ENCODE results near the genes PLD5 and ZBTB18.

- PRO-cap, result no peak
These were observed 15.1 kb downstream of the BECN2 start for GRCh38 chr1:241972585-241973198.

DNA sequence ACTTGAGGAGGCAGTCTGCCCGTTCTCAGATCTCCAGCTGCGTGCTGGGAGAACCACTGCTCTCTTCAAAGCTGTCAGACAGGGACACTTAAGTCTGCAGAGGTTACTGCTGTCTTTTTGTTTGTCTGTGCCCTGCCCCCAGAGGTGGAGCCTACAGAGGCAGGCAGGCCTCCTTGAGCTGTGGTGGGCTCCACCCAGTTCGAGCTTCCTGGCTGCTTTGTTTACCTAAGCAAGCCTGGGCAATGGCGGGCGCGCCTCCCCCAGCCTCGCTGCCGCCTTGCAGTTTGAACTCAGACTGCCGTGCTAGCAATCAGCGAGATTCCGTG lies 52.0 kb upstream of the MAP1LC3C start:
- PRO-cap, result no peak

DNA sequence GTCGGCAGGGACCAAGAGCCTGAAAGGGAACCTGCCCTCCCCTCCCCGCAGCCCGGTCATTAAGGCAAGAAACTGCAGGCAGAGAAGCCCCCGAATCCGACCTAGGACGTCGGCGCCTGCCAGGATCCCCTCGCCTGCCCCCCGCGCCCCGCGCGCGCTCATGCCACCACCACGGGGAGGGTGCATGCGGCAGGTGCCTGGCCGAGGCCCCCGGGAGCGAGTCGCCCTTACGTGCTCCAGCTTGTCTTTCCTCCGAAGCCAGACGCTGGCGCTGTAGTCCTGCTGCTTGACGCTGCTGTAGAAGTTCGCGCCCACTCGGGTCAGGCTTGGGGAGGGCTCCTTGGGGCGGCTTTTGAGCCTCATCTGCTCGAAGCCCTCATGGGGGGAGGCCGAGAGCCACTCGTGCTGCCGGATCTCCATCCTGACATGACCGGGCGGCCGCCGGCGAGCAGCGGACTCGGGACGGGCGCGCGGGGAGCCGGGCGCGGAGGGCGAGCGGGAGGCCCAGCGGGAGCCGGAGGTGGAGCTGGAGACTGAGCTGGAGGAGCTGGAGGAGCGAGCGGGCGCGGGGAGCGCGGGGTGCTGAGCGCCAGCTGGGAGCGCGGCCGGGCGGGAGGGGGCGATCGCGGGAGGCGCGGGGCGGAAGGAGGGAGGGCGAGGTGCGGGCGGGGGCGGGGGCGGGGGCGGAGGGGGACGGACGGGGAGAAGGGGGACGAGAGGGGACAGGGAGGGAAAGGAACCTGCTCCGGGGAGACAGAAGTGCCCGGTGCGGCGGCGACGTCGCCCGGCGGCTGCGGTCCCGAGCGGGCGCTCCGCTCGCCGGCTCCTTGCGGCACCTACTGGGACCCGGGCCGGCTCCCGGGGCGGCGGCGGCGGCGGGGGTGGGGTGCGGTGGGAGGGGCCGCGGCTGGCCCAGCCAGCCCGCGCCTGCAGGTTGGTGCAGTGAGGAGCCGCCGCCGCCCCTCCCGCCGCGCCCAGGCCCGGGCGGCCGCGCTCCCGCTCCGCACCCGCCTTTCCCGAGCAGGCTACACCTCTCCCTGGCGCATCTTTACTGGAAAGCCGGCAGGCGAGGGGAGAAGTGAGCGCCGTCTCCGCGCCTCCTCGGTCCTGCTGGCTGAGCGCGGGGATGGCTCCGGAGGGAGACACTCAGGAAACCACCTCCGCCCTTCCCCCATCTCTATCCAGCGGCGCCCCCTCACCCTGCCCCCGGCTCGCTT lies at the start of gene PLD5:
PLD5 (minus strand) TSS at position 841 of the 1,217 bp plus-strand sequence.
- PRO-cap, result bidirectional peak, plus-strand start at position 942 of the sequence, minus-strand start at position 838 of the sequence

DNA sequence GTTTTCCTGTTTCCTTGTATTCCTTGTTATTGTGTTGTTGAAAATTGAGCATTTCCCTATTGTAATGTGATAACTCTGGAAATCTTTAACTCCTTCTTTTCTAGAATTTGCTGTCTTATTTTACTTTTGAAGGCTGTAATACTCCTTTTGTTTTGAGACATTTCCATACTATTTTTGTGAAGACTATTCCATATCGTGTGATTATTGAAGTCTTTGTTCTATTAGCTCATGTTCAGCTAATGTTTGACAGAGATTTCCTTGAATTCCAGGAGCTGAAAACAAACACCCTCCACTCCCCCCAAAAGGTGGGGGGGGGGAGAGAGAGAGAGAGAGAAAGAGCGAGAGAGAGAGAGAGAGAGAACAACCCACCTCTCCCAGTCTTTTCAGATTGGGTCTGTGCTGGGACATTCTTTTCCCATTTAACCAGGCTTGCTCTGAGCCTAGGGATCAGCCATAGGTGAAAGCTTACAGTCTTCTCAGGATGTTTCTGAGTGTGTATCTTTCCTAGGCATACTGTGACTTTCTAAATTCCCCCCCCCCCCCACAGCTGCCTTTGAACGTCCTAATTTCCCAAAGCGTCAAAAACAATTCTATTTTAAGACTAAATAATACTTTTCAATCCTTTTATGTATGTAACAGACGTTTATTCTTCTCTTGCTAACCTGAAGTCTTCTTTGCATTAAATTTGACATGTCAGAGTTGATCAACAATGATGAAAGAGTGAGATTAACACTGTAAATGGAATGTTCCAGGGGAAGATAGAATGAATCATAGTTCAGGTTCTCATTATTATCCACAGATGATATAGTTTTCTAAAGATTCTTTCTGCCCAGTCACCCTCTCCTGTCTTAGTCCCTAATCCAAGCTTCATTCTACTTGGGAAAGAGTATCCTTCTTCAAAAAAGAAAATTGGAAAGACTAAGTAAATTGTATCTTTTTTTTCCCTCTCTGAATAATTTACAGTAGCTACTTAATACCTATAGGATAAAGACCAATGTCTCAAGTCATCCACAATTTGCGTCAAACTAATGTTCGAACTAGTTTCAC lies 38.6 kb downstream of the SDCCAG8 start:
- PRO-cap, result no peak

GRCh38 chr1:243323466-243323879 lies 67.6 kb downstream of the SDCCAG8 start:
- PRO-cap, result no peak

DNA sequence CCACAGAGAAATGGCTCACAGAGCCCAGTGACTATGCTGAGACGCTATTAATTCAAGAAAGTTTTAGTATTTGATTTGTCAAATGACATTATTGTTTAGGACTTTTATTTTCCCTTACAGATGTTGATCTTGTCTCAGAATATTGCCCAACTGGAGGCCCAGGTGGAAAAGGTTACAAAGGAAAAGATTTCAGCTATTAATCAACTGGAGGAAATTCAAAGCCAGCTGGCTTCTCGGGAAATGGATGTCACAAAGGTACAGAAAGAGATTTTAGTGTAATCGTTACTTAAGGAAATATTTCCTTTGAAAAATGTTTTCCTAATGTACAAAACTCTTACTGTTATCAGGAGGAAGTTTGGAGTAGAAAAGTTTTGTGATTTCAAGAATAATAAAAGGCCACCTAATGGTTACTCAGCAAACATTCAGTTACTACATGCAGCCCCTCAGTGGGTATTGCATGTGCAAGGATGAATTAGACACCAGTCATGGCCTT lies 85.1 kb downstream of the SDCCAG8 start:
- PRO-cap, result no peak

GRCh38 chr1:243394504-243395391 lies 138.9 kb downstream of the SDCCAG8 start:
- PRO-cap, result no peak

DNA sequence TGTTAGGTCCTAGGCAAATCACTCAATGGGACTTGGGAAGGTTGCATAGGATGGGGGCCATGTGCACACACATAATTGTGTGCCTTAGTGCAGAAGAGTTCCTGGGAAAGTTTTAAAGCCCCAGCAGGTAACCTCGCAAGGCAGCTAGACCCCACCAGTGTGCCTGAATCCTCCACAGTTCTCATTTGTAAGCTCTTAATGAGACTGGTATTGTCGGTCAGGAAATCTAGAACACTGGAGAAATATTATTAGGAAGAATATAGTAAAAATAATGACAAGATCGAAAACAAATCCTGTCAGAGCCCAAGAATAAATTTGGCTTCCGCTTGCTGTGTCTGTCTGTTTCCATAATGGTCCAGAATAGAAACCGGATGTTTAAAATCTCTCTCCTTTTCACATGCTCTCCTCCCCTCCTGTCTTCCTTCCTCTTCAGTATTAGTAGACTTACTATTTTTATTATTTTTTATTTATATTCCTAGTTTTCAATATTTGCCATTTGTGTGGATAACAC lies 187.6 kb downstream of the SDCCAG8 start:
- PRO-cap, result no peak

GRCh38 chr1:243481949-243482813 lies 226.3 kb downstream of the SDCCAG8 start:
- PRO-cap, result no peak

- PRO-cap, result no peak
These were observed 78.6 kb downstream of the AKT3 start for GRCh38 chr1:243771295-243771929.

- PRO-cap, result no peak
These were observed 60.4 kb downstream of the AKT3 start for GRCh38 chr1:243789434-243790277.

GRCh38 chr1:244050883-244051440 lies at the start of gene ZBTB18:
TSS of gene ZBTB18 (plus strand) at chr1:244051283.
- PRO-cap, result no peak

DNA sequence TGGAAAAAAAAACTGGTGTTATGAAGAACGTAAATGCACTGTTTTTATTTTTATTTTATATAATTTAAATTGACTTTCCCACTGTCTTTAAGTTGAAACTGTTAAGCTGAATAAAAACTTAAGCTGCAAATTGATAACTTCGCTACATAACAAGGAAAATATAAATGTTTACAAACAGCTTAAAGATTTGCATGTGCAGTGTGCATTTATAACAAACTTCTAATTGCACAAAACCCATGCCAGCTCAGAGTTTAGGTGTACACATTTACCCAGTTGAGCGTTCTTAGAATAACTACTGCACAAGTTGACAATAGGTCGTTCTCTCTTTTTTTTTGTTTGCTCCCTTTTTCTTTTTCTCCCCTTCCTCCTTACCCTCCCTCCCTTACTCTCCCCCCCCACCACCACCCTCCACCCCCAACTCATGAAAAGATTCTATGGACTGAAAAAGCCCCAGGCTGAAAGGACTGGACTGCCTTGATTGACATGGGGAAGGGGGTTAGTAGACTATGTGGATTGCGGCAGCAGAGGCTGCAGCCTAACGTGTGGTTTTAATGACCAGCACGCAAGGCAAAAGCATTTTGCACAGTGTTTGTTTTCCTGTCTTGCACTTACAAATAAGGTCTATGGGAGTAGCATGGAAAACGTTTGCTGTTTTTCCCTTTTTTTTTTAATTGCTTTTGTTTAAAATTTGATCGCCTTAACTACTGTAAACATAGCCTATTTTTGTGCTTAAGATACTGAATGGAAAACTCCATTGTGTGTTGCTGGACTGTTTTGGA lies 5.4 kb downstream of the ZBTB18 start:
- PRO-cap, result no peak

DNA sequence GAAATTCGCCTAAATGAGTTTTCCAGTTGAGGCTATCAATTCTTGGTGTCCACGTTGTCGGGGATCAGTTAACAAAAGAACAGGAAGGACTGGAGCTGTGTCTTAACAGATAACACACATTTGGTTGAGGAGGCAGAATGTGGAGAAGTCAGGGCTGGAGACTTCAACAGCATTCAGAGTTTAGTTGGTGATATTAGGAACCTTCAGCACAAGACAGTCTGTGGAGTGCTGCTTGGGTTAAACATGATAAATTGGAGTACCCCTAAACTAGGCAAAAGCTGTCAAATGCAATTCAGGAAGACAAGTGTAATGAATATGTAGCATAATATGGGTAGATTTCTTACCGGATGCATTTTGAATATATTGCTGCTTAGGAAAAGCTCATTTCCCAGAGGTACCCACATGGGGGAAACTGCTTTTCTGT lies 33.8 kb downstream of the ZBTB18 start:
- PRO-cap, result no peak

DNA sequence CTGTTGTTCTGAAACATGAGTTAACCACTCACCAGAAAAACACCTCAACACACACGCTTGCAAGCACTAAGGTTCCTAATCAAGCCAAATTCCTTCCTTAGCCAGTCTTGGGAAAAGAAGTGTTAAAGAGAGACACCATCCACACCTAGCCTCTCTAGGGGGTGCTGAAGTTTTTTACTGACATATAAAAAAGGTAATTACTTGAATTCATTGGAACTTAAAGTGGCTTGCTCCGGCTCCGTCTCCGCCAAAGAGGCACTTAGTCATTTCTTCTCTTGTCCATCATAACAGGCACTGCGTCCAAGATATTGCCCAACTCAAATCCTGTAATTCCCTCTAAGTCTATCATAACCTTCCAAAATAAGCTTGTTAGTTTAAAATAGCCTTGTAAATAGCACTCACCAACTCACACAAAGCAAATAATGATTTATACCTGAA lies 141.0 kb upstream of the C1orf100 start:
- PRO-cap, result no peak

DNA sequence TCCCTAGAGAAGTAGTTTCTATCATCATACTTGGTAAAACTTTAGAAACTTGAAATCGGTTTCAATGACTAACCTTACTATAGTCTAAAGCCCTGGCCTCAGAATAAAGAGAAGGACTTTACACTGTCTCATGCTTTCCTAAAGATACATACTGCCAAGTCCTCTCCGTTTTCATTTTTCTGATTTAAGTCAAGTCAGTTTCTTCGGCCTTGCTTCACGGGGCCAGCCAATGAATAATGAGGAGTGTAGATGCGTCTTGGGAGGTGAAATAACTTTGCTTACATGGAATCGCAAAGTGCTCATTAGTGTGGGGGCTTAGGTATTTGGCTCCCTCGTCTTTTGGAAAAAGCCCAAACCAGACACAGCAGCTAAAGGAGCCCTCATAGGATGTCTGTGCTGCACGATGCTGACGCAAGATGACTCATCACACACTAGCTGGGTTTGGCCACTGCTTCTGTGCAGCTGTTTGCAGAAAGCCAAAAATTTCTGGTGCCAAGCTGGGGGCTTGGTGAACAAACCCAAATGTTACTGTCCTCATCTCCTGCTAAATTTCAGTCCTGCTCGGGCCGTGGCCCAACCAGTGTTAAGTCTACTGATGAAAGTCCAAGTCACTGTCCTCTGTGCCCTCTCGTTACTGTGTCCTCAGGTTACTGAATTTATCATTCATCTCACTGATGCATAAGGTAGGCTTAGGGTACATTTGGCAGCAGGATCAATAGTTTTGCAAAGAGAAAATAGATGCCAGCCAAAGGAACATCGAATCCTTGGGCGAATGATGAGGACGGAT lies 78.7 kb upstream of the C1orf100 start:
- PRO-cap, result no peak

DNA sequence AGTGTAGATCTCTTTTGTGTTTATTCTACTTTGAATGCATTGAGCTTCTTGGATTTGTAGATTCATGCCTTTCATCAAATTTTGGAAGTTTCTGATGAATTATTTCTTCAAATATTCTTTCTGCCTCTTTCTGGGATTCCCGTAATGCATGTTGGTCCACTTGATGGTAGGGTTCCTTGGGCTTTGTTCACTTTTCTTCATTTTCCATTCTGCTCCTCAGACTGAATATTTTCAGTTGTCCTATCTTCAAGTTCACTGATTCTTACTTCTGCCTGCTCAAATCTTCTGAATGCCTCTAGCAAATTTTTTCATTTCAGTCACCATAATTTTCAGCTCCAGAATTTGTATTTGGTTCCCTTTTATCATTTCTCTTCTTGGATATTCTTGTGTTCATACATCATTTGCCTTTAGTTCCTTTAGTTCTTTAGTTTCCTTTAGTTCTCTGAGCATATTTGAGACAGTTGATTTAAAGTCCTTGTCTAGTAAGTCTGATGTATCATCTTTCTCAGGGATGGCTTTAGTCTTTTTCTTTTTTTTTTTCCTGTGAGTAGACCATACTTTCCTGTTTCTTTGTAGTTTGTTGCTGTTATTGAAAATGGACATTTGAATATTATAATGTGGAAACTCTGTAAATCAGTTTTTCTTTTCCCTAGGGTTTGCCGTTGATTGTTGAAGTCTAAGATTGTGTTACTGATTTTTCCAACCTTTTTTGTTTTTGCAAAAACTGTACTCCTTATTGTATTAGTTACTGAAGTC lies 48.8 kb downstream of the C1orf100 start:
- PRO-cap, result no peak

GRCh38 chr1:244678749-244678948 lies 25.7 kb downstream of the DESI2 start:
- PRO-cap, result no peak

DNA sequence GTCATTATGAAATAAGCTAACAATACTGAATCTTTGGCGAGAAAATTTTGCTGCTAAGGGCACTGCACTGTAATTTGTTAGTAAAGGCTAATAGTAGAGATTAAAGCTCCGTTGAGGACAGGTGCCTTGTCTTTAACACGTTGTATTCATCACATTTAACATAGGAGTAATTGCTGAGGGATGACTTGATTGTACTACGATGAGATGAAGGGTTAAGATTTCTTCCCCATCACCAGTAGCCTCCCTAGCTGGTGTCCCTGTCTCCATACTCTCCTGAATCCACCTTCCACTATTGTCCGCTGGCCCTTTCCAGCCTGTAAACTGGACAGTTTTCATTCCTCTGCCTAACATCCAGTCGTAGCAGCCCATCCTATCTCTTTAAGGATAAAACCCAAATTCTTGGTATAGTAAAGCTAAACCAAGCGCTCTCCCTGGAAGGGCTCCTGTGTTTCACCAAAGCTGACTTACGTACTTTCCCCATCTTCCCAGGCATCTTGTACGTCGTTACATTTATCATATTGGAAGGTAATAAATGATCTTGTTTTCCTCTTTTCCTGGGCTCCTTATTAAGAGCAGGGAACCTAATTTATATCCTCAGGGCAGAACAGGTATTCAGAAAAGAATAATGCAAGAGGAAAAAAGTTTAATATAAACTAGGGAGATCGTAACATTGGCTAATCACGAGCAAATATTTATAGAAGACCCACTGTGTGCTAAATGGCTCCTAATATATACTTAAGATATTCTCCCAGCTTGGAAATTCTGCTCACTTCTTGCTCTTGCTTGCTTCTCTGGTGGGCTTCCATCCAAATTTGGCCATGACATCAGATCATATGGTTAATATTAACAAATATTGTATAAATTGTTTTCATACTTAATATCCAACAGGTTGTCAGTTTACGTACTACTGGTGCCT lies 796 bp downstream of the COX20 start:
- PRO-cap, result no peak

GRCh38 chr1:244839904-244841144 lies 4.9 kb downstream of the COX20 start:
- PRO-cap, result no peak